ENCODE results near the genes AHCYL1, PROK1, KCNA3 and CEPT1.

DNA sequence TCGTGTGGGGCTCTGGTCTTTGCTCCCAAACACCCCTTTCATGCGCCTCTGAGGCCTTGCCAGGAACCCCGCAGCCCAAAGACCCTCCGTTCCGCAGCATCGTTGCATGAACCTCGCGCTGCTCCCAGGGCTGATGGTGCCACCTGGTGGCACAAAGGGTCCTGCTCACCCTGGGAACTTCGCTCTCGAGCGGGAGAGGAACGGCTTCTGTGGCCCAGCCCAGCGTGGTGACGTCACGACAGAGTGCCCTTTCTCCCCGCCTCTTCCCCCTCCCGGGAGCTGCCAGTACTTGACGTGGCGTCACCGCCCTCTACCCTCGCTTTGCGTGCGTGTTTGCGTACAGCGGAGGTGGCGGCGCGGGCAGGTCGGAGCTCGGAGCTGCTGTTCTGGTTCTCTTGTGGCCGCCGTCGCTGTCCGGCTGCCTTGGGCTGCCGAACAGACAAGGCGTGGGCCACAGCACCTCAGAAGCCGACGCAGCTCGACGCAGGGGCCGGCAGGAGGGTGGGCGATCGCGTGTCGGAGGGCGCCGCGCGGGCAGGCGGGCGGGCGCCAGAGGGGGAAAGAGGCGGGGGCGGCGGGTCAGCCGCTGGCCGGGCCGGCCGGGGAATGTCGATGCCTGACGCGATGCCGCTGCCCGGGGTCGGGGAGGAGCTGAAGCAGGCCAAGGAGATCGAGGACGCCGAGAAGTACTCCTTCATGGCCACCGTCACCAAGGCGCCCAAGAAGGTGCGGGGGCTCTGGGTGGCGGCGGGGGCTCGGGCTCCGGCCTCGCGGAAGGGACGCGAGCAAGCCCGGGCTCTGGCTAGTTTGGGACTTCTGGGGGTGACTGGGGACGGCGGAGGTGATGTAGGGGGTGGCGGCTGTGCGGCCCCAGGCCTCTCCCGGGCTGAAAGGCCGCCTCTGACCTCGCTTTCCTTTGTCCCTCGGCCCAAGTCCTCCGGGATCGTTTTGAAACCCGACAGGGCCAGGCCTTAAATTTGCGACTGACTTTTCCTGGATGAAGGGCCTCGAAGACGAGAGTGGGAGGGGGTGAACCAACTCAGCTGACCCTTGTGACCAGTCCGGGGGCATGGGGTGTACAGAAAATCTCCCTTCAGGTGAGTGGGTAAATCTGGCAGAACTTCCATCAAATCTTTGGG, at the start of gene AHCYL1:
Gene AHCYL1 (plus strand): TSS at position 319 of the 1,139 bp plus-strand sequence.
- RAMPAGE, long total RNA, result no peak
- RRBS, result under 1% methylated on average over 26 of the region's 95 CpGs

DNA sequence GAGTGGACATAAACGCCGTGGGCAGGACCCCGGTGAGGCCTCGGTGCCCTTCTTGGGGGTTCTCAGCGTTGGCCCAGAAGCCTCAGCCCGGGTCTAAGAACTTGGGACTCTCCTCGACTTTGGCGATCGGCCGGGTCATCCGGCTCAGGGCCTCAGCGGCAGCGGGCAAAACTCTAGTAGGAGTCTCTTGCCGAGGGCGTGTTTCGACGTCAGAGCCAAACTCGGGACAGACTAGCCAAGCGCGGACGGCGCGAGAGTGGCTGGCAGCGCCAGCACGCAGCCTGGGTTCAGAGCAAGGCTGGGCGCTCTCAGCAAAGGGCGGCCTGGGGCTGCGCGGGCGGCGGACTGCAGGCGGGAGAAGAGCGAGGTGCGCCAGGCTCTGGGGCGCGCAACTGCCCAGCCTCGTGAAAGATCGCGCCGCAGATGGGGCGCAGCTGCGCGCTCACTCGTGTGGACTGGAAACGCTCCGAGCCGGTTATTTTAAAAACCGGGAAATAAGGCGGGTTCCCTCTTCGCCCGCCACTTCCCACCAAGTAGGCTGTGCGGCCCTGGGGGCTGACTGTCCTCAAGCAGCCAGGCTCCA, 2.6 kb downstream of the ALX3 start:
- RAMPAGE, long total RNA, result no peak
- RRBS, result 12% methylated on average over 7 of the region's 52 CpGs

- RAMPAGE, long total RNA, result no peak
- RRBS, result no CpG with 5 or more reads among the region's 41 CpGs
These were observed 1.8 kb downstream of the RBM15 start for GRCh38 chr1:110340744-110341683.

DNA sequence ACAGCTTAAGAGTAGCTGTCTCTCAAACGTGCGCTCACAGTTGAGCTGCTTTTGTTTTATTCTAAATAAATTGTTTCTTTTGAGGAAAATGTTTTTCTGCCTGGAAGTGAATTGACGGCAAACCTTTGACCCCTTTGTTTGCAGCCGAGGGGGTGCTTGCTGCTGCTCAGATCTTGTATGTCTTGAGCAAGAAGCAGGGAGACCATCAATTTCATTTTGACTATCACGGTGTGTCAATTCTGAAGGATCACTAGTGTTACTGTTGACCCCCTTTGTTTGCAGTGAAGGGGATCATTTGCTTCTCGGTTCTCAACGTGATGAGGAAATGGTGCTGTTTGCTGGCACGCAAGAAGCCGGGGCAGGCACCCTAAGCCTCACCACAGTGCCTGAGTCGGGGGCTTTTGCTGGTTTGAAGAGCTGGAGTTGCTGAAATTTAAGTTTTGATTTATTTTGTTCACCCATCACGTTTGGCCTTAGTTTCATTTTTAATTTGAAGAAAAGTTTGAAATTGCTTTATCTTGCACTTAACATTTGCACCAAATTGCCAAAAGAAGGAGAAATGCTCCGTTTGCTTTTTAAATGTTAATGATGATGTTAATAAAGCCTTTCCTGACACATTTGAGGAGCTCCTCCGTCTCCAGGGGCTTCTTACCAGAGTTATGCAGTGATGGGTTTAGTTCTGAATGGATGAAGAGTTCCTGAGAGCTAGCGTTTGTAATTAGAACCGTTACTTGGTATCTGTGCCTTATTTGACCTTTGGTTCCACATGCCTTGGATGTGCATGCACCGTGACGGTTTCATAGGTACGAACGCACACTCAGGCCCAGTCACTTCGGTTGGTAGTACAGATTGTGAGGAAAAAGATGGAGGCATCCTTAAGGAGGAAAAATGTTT, 7.7 kb downstream of the RBM15 start:
- RAMPAGE, long total RNA, result no peak
- RRBS, result no CpG with 5 or more reads among the region's 20 CpGs

GRCh38 chr1:110450891-110451504, at the start of gene PROK1:
TSS of gene PROK1 (plus strand) at chr1:110451149.
- RAMPAGE, long total RNA, result start-site peak on the plus strand at chr1:110451142-110451151, 24 and 25 reads in 2 replicates
- RRBS, result no CpG with 5 or more reads among the region's 12 CpGs

GRCh38 chr1:110631131-110631865, 25.1 kb upstream of the KCNA2 start:
- RAMPAGE, long total RNA, result no peak
- RRBS, result no CpG with 5 or more reads among the region's 11 CpGs

DNA sequence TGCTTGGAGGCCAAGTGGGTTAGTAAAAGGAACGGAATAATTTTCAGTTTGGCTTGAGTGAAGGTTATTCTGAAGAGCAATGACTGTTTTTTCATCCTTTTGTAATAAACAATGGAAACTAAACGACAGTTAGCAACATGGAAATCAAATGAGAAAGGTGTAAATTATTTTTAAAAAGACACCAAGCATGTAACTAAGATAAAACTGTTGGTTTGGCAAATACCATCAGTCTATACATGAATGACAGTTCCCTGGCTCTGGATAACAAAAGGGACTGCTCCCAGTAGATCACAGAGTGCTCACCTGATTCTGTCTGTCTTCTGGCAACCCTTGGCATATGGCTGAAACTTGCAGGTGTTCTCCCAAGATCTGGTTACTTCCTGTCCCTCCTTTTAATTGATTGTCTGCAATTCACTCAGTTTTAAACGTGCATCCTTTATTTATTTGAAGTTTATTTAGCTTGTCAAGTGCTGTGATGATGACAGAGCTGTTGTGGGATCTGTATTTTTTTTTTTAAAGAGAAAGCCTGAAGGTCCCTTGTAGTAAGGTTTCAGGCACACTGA, 3.5 kb downstream of the KCNA3 start:
- RAMPAGE, long total RNA, result no peak
- RRBS, result no CpG with 5 or more reads among the region's 3 CpGs

DNA sequence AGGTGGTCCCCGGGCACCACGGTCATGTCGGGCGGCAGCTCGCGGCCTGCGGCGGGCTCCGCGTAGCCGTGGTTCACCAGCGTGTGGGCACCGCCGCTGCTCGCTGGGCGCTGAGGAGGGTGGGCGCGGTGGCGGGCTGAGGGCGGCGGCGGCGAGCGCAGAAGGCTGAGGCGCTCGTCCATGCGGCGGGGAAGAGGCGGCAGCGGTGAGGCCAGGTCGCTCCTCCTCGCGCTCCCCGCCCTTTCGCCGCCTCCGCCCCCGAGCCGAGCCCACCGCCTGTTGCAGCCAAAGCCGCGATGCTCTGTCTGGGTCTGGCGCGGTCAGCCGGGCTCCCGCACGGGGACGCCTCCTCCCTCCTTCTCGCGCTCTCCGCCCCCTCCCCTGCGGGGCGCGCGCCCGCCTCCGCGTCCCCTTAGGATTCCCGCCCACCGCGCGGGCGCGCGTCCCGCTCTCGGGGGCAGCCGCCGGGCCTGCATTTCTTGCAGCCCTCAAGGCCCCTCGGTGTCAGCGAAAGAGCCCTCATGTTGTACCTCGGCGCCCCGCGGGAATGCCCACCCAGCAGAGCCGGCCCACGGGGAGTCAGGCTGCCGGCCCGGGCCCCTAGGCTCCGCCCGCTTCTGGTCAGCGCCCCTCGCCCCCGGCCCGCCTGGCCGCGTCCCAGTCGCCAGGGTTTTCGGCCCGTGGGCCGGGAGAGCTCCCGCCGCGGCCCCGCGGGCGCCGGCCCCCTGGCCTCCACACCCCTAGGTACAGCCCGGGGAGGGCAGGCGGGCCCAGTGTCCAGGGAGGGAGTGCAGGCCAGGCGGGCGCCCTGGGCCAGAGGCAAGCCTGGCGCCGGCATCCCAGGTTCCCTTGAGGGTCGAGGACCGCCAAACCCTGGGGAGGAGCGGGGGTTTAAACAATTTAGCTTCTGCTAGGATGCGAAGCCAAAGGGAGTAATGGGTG, at the start of gene KCNA3:
Gene KCNA3 (minus strand): TSS at position 313 of the 942 bp plus-strand sequence.
- RAMPAGE, long total RNA, result no peak
- RRBS, result 5% methylated on average over 26 of the region's 108 CpGs

GRCh38 chr1:110904669-110905494, 31.9 kb downstream of the CD53 start:
- RAMPAGE, long total RNA, result no peak
- RRBS, result no CpG with 5 or more reads among the region's 3 CpGs

DNA sequence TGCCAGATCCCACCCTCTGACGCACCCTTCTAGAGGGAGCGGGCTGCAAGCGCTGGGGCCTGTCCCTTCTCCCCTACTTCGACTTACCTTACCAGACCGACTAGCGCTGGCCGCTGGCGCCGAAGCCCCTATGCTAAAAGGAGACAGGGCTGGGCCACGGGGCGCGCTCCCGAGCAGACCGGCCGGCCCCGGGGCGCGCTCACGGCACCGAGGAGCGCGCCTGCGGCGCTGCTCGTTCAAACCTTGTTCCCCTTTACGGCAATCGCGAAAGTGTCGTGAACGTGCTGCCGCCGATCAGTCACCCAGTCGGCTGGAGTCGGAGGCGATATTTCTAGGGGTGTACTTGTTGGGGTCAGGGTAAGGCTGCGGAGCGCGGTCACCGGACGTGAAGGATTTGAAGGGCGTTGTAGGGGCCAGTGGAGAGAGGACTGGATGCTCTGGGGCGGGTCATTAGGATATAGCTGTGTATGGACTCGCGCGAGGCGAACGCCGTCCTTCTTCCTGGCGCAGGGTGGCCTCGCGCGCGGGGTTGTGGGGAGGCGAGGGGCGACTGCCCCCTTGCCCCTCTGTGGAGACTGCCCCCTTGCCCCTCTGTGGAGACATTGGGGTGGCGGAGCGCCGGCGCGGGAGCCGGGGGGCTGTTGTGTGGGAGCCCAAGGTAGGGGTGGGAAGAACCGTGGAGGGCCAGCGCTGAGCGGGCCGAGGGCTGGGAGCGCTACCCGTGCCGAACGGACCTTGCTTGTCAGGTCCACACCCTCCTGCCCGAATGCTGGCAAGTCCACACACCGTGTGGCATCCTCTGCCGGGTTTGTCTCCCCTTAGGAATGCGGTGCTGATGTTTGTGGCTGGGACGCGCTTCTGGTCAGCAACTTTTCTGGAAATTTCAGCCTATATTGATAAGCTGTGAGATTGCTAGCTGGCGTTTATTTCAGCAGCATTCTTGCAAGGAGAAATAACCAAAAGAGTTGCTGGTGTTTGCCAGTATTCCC, at the start of gene CEPT1:
Gene CEPT1 (plus strand): TSS at position 273 of the 989 bp plus-strand sequence.
- RAMPAGE, long total RNA, result start-site peak on the plus strand centred at position 285 of the sequence, 41 bp wide, 310 and 51 reads in 2 replicates
- RRBS, result no CpG with 5 or more reads among the region's 76 CpGs

- RAMPAGE, long total RNA, result no peak
- RRBS, result no CpG with 5 or more reads among the region's 12 CpGs
These were observed 593 bp downstream of the DENND2D start for GRCh38 chr1:111199643-111200463.

GRCh38 chr1:111202381-111203362, 2.2 kb upstream of the DENND2D start:
- RAMPAGE, long total RNA, result no peak
- RRBS, result no CpG with 5 or more reads among the region's 2 CpGs

GRCh38 chr1:111214269-111215548, 12.8 kb upstream of the CHI3L2 start:
- RAMPAGE, long total RNA, result no peak
- RRBS, result no CpG with 5 or more reads among the region's 13 CpGs

DNA sequence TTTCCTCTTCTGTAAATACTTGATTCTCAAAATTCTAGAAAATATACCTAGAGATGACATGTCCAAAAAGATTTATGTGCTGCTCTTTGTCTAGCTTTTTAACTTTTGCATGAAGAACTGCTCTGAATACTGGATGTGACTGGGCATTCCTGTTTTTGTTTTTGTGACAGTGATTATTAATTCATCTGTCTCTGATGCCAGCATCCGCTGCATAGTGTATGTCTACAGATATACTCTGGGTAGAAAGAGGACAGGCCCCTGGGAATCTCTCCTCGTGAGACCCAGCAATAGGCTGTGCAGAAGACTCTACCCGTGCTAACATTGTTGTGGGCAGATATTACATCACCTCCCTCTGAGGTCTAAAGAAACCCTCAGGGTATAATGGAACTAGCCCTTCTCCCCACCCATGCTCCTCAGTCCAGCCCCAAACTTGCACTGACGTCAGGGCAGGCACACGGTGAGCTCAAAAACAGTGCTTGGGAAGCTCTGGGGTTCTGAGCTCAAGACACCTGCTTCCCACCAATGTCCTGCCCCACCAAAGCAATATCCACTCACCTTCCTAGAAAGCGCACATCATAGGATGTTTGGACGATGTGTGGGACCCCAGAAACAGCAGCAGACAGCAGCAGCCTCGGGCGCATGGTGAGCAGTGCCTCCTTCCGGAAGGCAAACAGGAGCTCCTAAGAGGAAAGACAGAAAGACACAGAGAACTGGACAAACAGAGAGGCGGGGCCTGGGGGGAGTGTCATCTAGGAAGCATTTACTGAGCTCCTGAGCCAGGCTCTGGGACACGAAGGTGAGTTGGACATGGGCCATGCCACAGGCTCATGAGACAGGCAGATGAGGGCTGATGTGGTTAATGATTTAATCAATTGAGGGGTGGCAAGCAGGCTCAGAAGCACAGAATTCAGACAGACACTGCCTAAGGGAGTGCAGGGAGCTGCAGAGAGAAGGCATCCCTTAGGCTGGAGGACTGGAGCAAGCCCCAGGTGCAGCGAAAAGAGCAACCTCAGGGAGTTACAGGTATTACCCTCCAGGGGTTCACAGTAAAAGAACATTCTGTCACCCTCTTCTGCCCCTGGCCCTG, 4.8 kb downstream of the OVGP1 start:
- RAMPAGE, long total RNA, result no peak
- RRBS, result no CpG with 5 or more reads among the region's 13 CpGs

DNA sequence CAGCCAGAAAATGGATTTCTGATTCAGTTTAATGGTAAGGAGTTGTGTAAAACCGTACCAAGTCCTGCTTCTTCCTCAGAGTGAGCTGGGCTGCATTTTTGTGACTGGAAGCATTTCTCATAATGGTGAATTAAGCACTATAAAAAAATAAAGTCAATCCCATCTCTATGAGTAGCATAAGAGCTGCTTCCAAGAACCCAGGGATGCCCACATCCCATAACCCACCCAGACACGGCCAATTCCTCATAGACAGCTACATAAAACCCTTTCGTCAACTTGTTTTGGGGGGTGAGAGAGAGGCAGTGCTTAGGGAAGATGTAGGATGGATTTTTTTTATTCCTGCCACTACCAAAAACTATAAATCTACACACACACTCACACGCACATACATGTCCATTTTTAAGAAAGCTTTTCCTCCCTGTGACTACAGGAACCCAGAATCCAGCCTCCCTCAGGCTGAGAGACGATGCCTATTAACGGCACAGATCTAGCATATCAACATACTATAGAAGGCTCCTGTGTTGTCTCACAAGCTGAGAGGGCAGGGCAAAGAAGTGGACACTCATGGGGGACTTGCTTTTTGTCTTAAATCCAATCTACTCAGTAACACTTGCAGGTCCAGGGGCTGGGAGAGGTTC, 8.3 kb downstream of the WDR77 start:
- RAMPAGE, long total RNA, result no peak
- RRBS, result no CpG with 5 or more reads among the region's 6 CpGs

DNA sequence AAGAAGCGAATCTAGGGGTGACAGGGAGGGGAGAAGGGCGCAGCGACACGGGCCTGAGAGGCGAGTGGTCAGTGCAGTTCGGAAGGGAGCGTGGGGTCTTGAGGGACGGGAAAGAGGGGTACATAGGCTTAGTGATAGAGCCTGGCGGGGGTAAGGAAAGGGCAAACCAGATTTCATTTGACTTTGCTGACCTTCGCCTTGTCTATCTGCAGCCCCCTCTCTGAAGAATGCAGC, 278 bp downstream of the ATP5PB start:
- RAMPAGE, long total RNA, result no peak
- RRBS, result no CpG with 5 or more reads among the region's 10 CpGs

DNA sequence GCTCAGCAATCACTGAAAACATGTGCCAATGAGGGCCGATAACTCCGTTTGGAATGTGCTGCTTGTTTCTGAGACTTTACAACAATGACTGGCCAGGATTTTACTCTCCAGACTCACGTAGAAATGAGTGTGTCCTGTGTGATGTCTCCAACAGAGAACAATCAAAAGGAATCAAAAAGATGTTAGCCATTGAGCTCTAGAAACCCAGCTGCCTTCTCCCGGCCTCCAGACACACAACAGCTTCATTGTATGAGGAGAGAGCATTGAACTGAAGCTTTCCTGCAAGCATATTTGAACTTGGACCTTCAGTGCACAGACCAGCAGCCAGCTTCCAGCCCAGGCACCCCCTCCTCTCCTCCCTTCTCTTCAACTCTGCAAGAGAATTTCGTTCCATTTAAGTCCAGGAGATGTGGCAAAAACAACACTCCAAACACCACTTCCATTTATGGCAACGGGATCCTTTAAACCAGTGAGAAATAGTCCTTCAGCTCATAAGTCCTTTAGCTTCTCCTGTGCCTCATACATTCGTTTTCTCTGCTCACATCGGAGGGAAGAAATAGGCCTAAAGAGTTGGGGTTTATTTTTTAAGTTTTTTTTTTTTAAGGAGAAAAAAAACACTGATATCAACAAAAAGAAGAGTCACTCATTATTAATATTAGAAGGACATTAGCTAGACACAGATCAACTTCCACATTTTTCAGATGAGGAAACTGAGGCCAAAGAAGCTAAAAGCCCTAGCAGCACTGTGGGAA, 32.4 kb upstream of the ADORA3 start:
- RAMPAGE, long total RNA, result no peak
- RRBS, result no CpG with 5 or more reads among the region's 8 CpGs

GRCh38 chr1:111641302-111641686, 21.7 kb downstream of the RAP1A start:
- RAMPAGE, long total RNA, result no peak
- RRBS, result no CpG with 5 or more reads among the region's 8 CpGs

DNA sequence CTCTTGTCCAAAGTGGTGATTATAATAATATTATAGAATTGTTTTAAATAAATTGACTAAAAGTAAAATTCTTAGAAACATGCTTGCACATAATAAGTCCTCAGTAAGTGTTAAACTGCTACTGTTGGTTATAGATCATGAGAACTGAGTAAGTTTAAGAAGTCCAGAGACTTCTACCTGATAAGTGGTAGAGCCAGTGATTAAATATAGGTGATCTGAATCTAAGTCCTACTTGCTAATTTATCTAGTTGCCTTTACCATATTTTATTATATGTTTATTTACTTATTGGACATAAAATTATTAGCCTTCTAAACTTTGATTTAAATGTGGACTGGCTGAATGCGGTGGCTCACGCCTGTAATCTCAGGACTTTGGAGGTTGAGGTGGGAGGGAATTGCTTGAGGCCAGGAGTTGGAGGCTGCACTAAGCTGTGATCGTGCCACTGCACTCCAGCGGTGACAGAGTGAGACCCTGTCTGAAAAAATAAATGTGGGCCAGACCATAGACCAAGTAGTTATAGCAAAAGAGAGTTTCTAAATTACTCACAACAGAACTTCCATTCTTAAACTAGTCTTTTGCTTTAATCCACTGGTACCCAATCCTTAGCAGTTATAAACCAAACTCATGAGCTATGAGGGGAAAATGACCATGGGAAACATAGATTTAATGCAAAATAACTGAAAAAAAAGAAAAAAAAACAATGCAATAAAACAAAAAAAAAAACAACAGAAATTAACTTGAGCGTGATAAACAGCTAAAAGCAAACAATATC, 35.2 kb downstream of the RAP1A start:
- RAMPAGE, long total RNA, result no peak
- RRBS, result no CpG with 5 or more reads among the region's 5 CpGs

- RAMPAGE, long total RNA, result no peak
- RRBS, result no CpG with 5 or more reads among the region's 7 CpGs
These were observed 20.3 kb downstream of the INKA2 start for GRCh38 chr1:111718755-111719524.

Data from hepatocyte (in vitro differentiated cells and primary cell).